Parotid gland (tissue), 1 donor: ENCODE measurements around a stretch of chr9.

- PRO-cap, result no peak
Measured at GRCh38 chr9:89177196-89178248, 1.1 kb downstream of the SHC3 start.

GRCh38 chr9:89408496-89409308, 89.2 kb downstream of the SEMA4D start:
- PRO-cap, result no peak

GRCh38 chr9:89444179-89444676, 53.7 kb downstream of the SEMA4D start:
- PRO-cap, result no peak

DNA sequence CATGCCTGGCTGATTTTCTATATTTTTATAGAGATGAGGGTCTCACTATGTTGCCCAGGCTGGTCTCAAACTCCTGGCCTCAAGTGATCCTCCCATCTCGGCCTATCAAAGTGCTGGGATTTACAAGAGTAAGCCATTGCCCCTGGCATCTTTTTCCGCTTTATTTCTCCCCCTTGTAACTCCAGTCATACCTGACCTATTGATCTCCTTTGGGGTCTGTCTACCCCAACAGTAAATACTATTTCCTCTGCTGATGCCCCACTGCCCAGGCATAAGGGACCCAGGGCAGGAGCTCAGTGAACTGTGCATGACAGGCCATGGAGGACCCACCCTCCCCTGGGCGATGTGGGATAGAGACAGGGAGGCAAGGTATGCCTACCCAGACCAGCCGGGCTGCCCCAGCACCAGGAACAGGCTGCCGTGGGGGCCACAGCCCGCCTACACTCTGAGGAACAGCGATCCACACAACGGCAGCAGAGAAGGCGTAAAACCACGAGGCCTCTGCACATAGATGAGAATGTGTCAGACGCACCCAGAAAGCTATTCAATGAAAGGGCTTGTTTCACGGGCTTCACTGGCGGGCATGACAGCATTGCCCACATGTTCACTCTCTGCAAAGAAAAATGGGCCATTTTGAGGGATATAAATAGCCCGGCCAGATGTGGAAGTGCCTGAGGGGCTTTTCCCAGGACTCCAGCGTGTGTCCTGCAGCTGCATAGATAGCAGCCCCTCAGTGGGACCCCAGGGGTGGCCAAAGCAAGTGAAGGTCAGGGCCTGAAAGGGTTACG, 49.6 kb downstream of the SEMA4D start:
- PRO-cap, result no peak

GRCh38 chr9:89466812-89467528, 30.9 kb downstream of the SEMA4D start:
- PRO-cap, result no peak

DNA sequence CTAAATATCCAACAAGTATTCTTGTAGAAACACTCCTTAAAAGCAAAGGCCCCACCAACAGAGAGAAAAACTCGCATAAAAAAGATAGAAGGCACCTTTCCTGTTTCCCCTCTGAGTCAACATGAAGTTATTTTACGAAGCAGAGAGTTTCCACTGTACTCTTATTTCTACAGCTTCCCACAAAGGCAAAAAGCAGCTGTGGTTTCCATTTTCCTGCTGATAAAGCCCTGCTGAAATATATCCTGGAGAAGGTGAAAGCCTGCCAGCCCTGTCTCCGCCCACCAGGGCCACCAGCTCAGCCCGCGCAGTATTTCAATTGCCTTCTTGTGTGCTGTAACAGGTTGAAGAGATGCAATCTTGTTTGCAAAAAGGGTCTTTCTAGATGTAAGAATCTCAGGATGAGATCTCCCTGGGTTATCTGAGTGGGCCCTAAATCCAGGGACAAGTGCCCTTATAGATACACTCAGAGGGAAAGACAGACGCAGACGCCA, 20.0 kb downstream of the SEMA4D start:
- PRO-cap, result no peak

DNA sequence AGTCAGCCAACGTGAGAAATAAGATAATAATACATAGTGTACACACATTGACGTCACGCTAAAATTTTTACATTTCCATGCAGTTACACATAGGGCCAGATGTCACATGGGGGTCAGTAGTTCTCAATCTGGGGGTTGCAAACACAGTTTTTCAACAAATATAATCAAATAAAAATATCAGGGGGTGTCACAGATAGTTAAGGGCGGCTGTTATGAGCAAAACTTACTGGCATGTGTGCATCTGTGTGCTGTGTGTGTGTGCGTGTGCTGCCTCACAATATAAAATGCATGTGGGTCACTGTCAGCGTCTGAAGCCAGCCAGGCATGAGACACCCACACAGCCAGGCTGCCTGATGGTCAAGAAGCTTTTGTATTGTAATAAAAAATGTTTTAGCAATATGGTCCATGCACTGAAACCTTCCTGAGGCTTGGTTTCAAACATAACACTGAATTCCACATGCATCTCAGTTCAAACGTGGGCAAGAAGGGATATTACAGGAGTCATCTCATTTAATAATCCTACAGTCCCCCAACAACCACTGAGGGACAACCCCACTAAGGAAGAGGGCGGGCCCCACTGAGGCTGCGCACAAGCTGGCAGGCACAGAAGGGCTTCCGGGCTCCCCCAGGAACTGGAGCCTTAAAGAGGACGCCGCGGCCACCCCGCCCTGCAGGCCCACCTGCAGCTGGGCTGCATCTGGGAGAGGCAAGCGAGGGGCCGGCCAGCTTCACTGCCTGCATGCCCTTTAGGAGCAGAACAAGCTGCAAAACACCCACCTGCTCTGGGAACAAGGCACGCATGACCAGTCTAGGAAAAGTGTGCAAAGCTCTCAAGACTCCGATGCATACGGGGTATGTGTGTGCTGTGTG, 14.2 kb downstream of the SEMA4D start:
- PRO-cap, result no peak

- PRO-cap, result no peak
Measured at GRCh38 chr9:89624037-89624675, 19.3 kb downstream of the GADD45G start.

DNA sequence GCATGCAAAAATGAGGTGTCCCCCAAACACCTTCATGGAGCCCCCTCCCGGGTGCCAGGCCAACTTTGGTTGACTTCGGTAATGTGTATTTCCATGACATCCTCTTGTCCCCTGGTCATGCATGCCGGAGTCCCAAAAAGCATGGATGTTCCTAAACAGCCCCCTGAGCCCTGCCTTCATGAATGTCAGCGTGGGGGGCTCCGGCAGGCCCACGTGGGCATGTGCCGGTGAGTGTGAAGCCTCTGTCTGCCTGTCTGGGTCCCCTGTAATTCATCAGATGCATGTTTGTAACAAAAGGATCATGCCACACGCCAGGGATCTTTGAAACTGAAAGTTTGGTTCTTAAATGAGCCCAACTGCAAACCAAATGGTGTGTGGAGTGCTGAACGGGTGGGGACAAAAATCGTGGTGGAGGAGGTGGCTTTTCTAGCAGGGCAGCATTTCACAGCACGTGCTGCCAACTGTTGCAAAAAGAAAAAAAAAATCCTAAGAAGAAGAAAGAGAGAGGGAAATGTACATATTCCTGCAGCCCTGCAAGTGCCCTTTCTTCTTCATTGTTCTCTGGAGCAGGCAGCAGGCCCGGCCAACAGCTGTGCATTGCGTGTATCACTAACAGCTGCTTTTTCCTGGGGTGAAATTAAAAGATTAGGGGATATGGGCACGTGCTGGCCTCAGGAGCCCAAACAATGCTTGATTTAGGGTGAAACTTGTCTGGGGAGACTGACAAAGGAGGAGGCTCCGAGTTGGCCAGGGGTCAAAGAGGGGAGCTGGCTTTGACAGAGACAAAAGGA, 72.8 kb downstream of the GADD45G start:
- PRO-cap, result no peak

DNA sequence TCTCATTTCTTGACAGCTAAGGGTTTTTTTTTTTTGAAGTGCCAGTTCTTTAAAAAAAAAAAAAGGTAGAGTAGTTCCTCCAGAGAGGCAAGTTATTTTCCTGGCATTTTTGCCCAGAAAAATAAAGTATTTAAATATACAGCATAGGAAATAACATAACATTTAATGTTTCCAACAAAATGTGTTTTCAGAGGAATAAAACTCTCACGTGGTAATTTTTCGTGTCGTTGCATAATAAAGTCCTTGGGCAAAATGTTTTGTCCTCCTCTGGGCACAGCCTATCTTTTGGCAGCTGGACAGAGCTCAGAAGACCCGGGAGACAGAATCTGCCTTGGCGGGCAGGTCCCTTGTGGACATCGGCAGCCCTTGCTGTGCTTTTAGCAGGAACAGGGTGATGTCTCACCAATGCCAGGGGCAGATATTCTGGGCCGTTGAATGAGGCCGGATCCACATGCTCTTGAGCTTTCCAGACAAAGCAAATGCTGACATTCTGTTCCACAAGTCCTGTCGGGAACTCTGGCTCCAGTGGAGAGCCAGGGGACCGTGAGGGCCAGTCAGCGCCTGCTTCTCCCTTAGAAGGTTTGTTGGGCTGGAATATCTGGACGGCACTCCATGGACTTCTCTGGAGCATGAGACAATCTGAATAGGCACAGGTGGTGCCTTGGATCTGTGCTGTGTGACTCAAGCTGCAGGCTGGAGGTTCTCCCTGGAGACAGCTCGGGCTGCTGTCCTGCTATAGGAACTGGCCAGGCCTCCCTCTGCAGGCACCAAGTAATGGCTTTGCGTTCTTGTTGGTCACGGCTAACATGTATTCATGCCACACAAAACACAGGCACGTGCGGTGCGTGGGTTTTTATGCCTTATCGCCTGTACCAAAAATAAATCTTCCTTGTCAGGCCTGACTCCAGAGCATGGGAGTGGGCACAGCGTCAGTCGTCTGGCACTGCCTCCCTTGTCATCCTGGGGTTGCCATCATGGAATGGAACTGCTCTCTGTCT, 80.1 kb downstream of the GADD45G start:
- PRO-cap, result no peak

GRCh38 chr9:89685984-89686629, 81.3 kb downstream of the GADD45G start:
- PRO-cap, result no peak

DNA sequence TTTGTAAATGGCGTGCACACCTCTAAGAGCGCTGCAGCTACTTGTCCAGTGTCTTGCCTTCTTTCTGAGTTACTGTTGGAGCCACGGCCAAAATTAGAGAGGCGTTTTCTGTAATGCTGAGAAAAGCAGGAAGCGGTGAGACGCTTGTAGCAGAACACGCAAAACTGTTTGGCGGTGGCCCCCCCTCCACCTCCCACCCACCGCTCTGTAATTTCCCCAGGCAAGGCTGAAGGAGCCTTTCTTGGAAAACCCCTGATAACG, 96.4 kb downstream of the GADD45G start:
- PRO-cap, result no peak

GRCh38 chr9:89750367-89750616, 145.5 kb downstream of the GADD45G start:
- PRO-cap, result no peak

DNA sequence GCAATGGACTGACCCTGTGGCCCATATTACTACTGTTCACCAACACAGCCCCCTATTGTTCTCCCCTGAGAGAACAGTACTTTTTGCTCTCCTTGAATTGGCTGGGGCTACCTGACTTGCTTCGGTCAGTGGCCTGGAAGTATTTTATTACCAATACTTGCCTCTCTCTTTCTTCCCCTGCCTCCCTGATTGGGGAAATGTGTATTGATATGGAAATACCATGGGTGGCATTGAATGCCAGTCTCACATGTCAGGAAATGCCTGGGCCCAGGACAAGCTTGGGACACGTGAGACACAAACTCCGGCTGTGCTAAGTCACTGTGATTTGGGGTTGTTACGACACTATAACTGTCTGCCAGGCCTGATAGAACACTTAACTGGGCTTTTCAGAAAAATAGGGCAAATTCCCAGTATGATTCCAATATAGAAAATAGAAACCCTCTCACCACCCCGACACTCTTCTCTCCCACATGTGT, 238.2 kb downstream of the GADD45G start:
- PRO-cap, result no peak

DNA sequence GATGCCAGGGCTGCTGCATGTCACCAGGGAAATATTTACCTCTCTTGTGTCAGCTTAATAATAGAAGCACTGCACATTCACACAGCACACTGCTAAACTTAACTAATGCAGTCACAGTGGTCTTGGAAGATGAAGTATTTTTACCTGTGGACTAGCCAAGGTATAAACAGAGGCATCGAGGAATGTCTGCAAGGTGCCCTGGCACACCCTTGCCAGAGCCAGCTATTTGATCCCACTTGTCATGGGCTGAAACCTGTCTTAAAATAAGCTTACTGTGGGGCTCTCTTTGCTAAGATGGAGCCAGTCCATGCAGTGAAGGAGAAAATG, 281.7 kb downstream of the GADD45G start:
- PRO-cap, result no peak

DNA sequence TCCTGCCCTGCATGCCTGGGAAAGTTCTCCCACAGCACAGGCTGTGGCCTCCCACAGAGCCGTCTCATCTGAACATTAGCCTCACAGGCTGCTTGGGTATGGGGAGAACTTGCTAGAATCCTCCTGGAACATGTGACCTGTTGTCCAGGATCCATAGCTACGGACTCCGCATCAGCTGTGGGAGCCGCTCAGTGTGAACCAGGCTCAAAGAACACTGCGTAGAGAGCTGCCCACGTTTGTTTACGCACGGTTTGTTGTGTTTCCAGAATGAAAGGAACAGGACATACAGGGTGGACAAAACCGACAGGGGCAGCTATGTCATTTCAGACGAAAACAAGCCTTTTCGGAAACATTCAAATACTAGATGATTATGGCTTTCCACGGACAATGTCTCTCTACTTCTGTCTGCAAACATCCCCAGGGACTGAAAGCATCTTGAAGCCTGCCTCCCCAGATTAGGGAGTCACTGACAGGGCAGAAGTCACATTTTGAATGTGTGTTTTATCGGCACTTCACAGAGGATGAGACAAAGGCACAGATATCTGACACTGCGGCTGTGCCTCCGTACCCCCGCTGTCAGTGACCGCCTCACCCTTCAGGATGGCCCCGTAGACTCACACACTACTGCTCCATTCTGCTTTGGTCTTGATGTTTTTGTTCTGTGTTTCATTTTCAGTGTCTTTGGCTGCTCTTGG, 390.3 kb downstream of the GADD45G start:
- PRO-cap, result no peak

DNA sequence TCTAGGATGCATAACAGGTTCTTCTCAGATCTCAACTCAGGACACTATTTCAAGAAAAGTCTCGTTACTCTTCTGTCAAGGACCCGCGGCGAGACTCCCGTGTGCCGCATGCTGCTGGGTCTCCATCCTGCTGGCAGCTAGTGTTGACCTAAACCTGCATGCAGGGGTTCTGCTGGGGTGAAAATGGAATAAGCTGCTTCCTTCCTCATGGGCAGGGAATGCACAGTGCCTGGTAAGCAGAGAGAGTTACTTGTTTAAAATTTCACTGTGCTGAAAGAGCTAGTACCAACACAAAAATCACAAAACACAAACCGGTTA, 416.5 kb downstream of the GADD45G start:
- PRO-cap, result no peak

- PRO-cap, result no peak
Measured at GRCh38 chr9:90044563-90045026, 439.8 kb downstream of the GADD45G start.

- PRO-cap, result no peak
Measured at GRCh38 chr9:90089154-90089495, 484.3 kb downstream of the GADD45G start.

- PRO-cap, result no peak
Measured at GRCh38 chr9:90102186-90102661, 497.4 kb downstream of the GADD45G start.